Bronchus fibroblast of lung (primary cell): ENCODE results near the genes TAF1D and PANX1.

- RAMPAGE, long total RNA: no peak
Measured at GRCh38 chr11:93718062-93718568, 23.2 kb downstream of the TAF1D start.

DNA sequence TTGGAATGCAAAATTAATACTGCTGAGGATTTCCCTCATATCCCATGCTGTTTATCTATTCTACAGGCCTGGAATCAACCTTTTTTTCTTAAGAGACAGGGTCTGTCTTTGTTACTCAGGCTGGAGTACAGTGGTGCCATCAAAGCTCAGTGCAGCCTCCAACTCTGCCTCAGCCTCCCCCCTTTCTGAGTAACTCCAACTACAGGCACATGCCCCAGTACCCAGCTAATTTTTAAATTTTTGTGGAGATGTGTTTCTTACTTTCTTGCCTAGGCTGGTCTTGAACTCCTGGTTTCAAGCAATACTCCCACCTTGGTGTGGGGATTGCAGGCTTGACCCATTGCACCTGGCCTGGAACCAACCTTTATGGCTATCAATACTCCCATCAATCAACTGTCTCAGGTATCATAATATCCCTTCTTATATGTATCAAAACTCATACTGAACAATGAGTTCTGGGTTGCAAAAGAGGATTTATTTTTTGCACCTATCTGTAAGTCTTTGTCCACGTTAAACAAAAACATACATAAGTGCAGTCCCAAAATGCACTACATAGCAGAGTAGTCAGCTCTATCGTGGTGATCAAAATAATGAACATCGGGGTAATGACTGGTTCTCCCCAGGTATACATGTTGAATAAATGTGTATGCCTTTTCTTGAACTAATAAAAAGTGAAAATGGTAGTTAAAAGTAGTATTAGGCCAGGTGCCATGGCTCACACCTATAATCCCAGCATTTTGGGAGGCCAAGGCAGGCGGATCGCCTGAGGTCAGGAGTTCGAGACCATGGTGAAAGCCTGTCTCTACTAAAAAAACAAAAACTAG, 6.4 kb downstream of the TAF1D start:
- RAMPAGE, long total RNA: no peak

DNA sequence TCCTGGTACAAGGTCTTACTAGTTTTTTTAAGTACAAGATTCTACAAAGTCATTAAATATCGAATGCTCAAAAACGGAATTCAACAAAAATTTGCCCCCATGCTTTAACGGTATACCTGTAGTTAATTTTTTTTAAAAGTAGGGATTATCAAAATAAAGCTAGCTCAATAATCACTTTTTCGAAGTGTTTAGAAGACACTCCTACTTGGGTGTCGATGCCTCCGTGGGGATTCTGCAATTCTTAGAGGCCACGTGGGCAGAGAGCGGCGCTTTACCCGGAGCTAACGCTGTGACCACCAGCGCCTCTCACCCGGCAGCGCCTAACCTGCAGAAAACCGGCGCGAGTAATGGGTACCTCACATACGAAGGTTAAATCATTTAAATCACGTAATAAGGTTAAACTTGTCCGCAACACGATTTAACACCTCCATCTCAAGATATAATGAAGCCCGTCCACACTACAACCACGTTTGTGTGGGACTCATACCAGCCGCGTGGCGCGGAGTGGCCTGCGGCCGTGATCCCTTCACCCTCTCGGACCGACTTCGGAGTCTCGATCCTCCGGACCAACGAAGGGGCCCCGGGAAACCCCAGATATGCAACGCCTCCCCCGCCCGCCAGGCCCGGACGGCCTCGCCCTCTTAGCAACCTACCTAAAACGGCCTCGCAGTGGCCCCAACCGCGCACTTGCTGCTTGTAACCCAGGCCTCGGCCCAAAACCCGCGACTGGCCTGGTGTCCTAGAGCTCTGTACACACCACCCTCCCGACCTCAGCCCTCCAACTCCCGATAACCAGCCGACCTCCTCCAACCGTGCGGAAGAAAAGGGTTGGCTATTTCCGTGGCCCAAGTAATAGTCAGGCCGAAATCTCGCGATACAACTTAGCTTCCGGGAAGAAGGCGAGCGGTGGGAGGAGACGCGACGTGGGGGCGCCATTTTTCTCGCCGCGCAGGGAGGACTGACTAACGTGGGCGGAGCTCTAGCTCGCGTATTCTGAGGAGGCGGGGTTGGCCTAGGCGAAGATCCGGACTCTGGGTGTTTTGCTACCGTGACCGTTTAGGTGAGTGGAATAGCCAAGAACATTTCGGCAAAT, at the start of gene TAF1D:
TSS of gene TAF1D (minus strand) at position 827 of the 1,093 bp plus-strand sequence.
- RAMPAGE, long total RNA: start-site peak on the minus strand centred at position 787 of the sequence, 43 bp wide, 24 and 22 reads in 2 replicates; start-site peak on the plus strand centred at position 1,005 of the sequence, 23 bp wide, 127 and 78 reads in 2 replicates

DNA sequence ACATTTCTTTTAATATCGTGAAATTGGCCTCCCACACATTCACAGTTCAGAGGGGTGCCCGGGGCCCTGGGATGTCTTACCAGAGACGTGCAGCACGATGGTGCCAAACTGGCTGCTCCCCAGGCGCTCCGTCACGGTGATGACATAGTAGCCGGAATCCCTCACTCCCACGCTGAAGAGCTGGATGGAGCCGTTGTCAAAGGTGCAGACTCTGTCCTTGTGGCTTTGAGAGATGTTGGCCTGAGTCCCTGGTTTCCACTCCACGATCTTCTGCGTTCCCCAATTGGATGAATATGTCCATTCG, 29.5 kb downstream of the VSTM5 start:
- RAMPAGE, long total RNA: no peak

DNA sequence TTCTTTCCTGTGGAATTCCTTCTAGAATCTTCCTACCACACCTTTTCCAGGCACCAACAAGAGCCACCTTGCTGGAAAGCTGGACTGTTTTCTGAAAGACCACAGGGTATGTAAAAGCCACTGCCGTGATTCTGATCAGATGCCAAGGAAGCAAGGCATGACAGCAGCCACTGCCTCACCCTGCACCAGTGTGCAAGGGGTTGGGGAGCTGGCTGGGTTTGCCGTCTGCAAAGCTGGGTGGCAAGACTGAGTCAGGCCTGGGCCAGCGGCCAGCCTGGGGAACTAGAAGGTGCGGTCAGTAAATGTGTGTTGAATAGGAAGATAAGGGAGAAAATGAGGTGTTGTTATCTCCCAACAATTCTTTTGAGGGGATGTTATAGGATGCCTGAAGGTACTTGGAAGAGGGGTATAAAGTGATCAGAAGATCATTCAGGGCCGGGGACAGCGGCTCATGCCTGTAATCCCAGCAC, 8.0 kb downstream of the VSTM5 start:
- RAMPAGE, long total RNA: no peak

GRCh38 chr11:94128665-94129350, at the start of gene PANX1:
TSS of gene PANX1 (plus strand) at chr11:94128841.
- RAMPAGE, long total RNA: no peak

- RAMPAGE, long total RNA: no peak
Measured at GRCh38 chr11:94447064-94447689, 46.0 kb upstream of the GPR83 start.

- RAMPAGE, long total RNA: no peak
Measured at GRCh38 chr11:94459173-94459676, 34.4 kb downstream of the MRE11 start.

DNA sequence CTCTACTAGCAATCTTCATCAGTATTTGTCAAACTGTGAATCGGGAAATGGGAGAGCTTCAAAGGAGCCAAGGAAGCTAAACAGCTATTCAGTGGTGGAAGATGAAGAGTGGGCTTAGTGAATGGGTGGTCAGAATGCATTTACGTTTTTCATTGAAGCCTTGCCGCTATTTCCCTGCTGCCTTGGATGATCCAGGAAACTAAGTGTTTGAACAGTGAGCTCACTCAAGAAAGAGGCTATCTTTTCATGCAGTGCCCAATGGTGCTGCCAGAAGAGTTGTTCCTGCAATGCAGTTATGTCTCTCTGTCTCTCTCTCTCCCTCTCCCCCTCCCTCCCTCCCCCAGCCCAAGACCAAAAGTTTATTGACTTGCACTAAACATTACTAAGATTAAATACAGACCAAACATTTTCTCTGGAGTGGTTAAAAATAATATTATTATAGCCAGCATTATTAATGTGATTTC, 6.8 kb upstream of the FUT4 start:
- RAMPAGE, long total RNA: no peak

DNA sequence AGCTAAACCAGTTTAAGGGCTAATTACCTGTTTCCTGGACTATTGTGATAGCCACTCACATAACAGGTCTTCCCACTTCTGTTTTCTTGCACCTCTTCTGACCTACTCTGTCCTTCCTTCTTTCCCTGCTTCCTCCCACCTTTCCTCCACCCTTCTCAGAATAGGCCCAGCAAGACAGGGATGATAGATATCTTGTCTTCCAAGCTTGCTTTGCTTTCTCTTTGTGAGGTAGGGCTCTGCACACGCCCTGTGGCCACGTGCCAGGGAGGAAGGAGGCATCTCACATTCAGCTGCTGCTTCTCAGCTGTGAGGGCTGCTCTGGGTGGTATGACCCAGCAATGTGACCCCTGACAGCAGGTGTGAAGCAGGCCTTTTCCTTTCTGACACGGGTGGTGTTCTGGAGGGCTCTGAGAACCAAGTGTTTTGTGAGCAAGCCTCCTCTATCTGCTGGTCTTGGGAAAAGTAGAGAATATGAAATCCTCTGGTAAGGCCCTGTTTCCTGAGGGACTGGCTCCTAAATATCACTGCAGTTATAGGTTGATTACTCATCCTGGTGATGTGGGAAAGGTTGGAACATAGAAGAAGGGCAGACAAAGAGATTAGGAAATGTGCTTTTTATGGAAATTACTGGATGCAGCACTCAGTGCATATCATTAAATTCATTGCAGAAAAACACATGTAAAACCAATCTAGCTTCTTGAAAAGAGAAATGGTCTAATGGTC, 8.4 kb downstream of the AMOTL1 start:
- RAMPAGE, long total RNA: no peak

DNA sequence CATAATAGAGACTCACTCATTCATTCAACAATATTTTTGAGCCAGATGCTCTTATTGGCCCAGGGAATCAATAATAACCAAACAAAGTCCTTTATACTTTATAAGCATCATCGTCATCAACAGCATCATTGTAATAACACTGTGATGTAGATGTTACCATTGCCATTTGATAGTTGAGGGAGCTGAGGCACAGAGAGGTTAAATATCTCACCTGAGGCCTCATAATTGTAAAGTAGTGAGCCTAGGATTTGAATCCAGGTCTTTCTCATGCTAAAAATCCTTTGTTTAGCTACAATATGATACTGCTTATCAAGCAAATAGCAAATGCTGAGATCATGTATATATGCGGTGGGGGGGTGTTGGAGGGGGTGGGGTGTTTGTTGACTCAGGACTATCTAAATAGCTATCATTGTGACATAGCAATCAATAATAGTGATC, 79.3 kb downstream of the AMOTL1 start:
- RAMPAGE, long total RNA: no peak

DNA sequence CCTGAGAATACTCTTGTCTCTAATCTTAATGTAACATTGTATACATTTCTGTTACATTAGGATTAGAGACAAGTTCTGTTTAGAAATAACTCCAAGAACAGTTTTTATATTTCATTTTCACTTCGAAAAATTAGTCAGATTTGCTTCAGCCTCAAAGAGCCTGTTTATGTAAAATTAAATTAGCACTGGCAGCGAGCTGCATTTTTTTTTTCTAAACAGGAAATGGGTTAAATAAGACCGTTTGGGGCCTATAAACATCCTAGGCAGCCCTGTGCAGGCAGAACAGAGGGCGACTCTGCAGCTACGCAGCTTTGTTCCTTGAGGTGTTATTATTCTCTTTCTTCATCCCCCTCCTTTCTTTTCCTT, 48.8 kb downstream of the CWC15 start:
- RAMPAGE, long total RNA: no peak

DNA sequence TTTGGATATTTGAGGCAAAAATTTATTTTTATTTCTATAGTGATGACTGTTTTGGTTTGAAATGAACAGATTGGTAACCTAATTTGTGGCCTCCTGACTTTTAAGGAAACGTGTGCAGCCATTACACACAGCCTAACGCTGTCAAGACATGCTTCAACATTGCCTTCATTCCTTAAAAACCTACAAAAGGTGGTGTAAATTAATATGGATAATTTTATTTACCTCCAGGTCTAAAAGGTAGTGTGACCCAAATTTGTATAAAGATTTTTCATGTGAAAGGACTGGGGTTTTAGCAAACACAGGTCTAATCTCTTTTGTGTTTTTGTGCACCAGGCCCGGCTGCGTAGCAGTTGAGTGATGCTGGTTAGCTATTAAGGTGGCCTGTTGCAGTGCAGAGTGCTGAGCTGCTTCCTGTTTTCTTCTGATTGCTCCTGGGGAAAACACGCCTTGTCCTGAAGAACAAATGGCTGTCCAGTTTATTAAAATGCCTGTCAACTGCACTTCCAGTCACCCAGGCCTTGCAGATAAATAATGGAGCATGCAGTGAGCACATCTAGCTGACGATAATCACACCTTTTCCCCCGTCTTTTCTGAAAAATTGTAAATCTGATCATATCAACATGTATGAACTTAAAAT, 1.7 kb downstream of the SRSF8 start:
- RAMPAGE, long total RNA: no peak

- RAMPAGE, long total RNA: no peak
Measured at GRCh38 chr11:95153786-95154331, 64.2 kb downstream of the ENDOD1 start.

- RAMPAGE, long total RNA: no peak
Measured at GRCh38 chr11:95229090-95229370, 2.0 kb downstream of the SESN3 start.

GRCh38 chr11:95232151-95232786, 1.3 kb upstream of the SESN3 start:
- RAMPAGE, long total RNA: no peak

DNA sequence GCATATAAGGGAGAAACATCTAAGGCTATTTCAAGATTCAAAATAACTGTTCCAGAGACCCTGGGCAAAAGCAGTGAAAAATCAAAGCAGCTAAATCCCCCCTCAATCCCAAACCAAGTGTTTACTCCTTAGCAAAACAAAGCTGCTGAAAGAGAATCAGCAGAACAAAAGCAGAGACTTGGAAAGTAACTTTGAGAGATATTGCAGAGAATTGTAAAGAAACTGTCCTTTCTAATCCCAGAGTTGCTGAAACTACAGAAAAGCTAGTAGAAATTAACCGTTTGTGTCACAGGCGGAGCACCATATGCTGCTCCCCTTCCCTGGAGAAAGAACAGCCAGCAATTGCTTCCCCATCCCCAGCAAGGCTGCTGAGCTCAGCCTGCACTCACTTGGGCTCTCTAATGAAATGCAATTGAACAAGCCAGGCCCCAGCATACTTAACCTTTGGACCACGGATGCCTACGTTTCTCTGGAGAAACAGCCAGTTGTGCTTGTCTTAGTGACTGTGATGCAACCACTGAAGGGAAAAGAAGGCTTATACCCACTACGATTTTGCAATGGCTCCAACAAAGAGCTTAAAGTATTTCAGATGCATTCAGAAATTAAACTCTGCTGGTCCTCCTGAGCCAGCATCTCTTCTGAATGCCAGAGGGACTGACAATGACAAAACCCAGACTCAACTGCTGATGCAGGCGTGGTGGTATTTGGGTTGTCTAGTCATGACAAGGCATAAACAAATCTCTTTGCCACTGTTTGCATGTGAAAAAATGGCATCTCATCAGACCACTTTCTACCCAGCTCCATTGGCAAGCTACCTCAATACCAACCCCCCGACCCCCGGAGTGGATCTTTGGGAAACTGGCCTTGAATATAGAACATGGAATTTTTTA, 51.3 kb upstream of the SESN3 start:
- RAMPAGE, long total RNA: no peak

- RAMPAGE, long total RNA: no peak
Measured at GRCh38 chr11:95336844-95338069, 106.3 kb upstream of the SESN3 start.

- RAMPAGE, long total RNA: no peak
Measured at GRCh38 chr11:95733852-95734637, 55.5 kb downstream of the FAM76B start.

DNA sequence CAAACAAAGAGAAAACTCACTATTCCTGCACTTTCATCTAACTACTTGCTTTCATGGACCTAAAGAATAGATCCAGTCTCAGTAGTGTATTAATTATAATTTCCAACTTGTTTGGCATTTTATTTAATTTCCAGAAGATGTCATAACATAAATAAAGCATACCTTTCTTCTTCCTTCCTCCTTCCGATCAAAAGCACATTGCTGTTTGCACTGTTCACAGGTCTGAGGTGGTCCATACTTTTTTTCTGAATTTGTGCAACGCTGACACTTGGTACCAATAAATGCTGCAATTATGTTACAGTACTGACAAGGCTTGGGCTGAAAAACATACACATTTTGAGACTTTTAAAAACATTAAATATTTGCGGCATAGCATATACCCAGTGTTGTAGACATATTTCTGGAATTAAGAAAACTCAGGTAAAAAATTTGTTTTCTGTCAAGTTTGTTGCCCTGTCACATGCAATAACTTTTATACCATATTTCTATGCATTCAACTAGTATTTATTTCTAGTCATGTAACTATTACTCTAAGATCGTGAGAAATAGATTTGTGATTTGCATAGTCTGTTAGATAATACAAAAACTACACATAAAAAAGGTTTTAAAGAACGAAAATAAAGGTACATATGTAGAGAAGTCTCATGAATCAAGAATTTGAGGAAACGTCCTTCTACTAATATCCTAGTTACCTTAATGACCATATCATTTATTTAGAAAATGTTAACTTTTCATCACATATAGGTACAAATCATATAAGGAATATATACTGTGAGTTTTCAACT, 3.4 kb downstream of the FAM76B start:
- RAMPAGE, long total RNA: no peak